Endometrial microvascular endothelial cells (primary cell): ENCODE data around the genes DPP9 and RPL36.

- RAMPAGE, long total RNA, result no peak
Observed at GRCh38 chr19:4693565-4693937, 23.4 kb upstream of the MYDGF start.

- RAMPAGE, long total RNA, result no peak
Observed at GRCh38 chr19:4697104-4697661, 26.5 kb downstream of the DPP9 start.

DNA sequence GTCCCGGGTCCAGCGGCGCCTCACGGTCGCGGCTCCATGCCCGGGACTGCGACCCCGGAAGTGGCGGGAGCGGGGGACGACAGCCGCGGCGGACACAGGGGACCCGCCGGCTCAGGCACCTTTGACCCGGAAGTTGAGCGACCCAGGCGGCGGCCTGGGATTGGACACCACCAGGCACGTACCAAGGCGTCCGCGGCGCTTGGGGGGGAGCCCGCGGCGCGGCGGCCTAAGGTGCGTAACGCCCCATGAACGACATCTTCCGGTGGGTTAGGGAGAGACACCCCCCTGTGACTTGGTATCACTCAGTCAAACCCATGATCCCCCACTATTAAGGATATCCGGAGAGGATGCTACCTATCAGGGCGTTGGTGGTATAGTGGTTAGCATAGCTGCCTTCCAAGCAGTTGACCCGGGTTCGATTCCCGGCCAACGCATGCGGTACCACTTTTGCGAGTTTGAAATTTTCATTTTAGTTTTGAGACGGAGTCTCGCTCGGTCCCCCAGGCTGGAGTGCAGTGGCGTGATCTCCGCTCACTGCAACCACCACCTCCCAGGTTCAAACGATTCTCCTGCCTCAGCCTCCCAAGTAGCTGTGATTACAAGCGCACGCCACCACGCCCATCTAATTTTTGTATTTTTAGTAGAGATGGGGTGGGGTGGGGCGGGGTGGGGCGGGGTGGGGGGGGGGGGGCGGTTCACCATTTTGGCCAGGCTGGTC is at the start of gene DPP9:
DPP9 (minus strand) TSS at position 135 of the 718 bp plus-strand sequence.
- RAMPAGE, long total RNA, result start-site peak on the minus strand centred at position 95 of the sequence, 107 bp wide, 106 and 89 reads in 2 replicates

- RAMPAGE, long total RNA, result no peak
Observed at GRCh38 chr19:4795431-4795843, 3.9 kb downstream of the FEM1A start.

GRCh38 chr19:4807045-4807604 is 15.6 kb downstream of the FEM1A start:
- RAMPAGE, long total RNA, result no peak

DNA sequence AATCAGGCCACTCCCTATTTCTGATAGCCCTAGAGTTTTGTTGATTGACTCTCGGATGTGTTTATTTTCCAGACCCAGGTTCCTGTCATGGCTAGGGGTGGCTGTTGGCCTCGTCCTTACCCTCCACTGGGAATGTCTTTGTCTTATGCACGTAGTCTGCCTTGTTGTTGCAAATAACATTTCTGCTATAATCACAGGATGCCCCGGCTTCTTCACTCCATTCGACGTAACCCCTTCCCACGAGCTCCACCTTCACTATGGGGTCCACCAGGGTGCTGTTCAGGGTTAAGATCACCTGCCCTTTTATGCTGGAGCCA is 285 bp downstream of the ARRDC5 start:
- RAMPAGE, long total RNA, result no peak

DNA sequence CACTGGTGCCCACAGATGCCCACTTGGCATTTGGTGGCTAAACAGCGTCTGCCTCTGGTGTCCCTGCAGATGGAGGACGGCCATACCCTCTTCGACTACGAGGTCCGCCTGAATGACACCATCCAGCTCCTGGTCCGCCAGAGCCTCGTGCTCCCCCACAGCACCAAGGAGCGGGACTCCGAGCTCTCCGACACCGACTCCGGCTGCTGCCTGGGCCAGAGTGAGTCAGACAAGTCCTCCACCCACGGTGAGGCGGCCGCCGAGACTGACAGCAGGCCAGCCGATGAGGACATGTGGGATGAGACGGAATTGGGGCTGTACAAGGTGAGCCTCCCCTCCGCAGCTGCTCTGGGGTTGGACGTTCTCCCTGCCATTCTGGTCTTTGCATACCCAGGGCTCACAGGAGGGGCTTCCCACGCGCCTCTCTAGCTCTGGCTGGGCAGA is 19.9 kb downstream of the UHRF1 start:
- RAMPAGE, long total RNA, result no peak

GRCh38 chr19:4971181-4971864 is 2.4 kb downstream of the KDM4B start:
- RAMPAGE, long total RNA, result no peak

- RAMPAGE, long total RNA, result no peak
Observed at GRCh38 chr19:4991396-4992105, 22.6 kb downstream of the KDM4B start.

- RAMPAGE, long total RNA, result no peak
Observed at GRCh38 chr19:5046477-5047071, 77.7 kb downstream of the KDM4B start.

DNA sequence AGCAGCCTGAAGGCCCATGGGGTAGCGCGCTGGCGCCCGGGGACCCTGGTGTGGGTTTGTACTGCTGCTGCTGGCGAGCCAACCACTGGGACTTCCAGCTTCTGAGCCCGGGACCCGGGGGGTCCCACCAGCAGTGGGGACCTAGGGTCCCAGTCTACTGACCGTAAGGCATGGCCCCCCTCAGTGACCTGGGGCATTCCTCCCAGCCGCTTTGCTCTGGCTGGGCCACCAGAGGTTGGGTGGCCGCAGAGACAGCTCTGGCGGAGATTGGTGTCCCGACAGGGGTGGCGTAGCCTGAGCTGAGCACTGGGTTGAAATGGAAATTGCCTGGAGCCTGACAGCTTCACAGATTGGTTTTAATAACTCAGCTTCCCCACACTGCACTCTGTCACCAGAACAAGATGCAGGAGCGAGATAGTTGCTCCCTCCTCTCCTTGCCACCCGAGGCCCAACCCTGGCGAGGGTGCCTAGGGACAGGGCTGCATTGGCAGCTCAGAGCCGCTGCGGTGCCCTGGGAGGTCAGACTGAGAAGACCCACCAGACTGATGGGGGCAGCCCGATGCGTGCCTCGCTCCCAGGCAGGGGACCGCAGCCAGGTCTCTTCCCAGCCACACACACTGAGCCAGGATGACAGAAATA is 84.0 kb downstream of the KDM4B start:
- RAMPAGE, long total RNA, result no peak

DNA sequence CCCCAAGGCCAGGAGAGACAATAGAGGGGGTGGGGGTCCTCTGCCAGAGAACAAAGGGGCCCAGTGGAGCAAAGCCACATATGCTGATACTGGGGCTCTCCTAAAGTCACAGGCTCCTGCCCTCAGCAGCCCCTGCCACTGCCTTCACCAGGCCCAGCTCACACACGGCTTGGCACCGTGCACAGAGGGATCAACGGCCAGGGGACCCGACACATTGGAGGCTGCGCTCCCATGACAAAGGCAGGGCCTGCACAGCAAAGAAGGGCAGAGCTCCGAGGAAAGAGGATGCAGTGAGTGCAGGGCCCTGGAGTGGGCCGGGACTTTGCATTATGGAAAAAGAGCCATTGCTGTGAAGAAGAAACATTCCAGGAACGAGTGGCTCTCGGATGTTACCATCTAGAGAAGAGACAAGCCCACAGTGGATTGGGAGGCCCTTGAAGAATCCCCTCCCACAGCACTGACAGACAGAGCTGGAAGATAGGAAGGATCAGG is 146.5 kb downstream of the KDM4B start:
- RAMPAGE, long total RNA, result no peak

DNA sequence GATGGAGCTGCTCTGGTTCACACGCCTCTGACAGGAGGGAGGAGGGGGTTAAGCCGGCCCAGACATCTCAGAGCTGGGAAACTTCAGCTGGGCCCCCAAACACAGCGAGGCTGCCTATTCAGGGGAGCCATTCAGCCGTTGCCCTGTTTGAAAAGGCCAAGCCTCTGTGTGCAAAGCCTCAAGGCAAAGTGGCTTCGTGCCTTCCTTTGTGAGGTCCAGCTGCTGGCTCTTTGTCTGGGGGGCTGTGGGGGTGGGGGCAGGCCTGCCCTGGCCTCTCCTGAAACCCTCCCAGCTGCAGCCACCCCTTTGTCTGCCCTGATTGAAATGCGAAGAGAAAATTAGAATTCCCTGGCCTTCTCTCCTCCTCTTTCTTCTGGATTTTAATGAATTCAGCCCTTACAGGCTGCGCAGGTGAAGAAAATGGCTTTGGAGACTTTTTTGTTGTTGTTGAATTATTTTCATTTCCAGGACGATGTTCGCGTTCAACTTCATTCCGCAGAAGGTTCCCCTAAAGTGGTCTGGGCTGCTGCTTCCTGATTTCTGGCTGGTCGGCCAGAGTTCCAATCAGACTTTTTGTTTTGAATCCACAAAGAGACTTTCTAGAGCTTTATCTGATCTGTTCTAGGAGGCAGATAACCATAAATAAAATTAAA is 147.2 kb downstream of the PTPRS start:
- RAMPAGE, long total RNA, result no peak

DNA sequence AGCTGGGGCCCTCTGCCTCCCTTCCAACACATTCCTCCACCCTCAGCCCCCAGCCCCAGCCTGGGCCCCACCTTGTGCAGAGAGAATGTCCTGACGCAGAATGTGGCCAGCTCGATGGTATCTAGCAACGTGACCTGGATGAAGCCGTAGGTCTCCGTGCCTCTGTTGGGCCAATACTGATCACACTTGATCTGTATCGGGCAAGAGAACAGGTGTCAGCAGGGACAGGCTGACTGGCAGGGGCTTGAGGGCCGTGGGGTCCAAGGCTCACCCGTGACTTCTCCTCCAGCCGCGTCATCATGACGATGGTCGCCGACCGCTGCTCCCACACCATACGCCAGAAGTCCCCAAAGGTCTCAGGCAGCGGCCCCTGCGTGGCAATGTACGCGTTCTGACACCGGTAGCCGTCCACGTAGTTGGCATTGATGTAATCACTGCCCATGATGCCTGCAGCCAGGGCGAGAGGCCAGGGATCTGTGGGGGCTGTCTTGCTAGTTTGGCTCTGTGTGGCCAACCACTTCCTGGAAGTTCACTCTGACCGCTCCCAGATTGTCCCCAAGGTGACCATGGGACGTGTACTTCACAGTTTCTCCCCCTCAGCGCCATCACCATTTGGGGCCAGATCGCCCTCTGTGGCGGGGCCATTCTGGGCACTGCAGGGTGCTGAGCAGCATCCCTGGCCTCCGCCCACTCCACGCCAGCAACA is 126.2 kb downstream of the PTPRS start:
- RAMPAGE, long total RNA, result no peak

- RAMPAGE, long total RNA, result no peak
Observed at GRCh38 chr19:5623425-5623563, 411 bp downstream of the SAFB start.

- RAMPAGE, long total RNA, result no peak
Observed at GRCh38 chr19:5671328-5672411, 8.6 kb downstream of the MICOS13 start.

DNA sequence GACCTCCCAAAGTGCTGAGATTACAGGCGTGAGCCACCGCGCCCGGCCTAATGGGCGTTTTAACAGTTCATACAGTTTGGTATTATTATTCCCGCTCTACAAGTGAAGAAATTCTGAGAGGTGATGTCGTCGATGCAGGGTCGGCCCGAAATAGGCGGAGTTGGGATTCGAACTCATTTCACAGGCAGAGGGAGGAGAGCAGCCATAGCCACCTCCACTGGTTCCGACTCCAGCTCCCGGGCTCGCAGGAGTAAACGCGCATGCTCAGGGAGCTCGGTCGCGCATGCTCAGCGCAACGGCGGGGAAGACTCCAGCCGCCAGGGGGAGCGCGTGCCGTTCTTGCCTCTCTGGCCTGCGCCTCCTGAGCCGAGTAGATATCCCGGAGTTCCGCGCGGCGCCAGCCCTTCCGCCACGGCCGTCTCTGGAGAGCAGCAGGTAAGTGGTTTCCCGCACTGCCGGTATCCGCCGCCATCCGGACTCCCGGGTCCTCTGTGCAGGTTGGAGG is at the start of gene RPL36:
RPL36 (plus strand) TSS at position 403 of the 505 bp plus-strand sequence.
- RAMPAGE, long total RNA, result start-site peak on the plus strand centred at position 405 of the sequence, 122 bp wide, 3,824 and 4,724 reads in 2 replicates

- RAMPAGE, long total RNA, result no peak
Observed at GRCh38 chr19:5718989-5720038, 632 bp downstream of the LONP1 start.

GRCh38 chr19:5828779-5829756 is 10.4 kb downstream of the FUT6 start:
- RAMPAGE, long total RNA, result no peak

- RAMPAGE, long total RNA, result no peak
Observed at GRCh38 chr19:5838532-5839363, 754 bp downstream of the FUT6 start.